GM12878 (cell line): ENCODE data around the gene FAM107A.

DNA sequence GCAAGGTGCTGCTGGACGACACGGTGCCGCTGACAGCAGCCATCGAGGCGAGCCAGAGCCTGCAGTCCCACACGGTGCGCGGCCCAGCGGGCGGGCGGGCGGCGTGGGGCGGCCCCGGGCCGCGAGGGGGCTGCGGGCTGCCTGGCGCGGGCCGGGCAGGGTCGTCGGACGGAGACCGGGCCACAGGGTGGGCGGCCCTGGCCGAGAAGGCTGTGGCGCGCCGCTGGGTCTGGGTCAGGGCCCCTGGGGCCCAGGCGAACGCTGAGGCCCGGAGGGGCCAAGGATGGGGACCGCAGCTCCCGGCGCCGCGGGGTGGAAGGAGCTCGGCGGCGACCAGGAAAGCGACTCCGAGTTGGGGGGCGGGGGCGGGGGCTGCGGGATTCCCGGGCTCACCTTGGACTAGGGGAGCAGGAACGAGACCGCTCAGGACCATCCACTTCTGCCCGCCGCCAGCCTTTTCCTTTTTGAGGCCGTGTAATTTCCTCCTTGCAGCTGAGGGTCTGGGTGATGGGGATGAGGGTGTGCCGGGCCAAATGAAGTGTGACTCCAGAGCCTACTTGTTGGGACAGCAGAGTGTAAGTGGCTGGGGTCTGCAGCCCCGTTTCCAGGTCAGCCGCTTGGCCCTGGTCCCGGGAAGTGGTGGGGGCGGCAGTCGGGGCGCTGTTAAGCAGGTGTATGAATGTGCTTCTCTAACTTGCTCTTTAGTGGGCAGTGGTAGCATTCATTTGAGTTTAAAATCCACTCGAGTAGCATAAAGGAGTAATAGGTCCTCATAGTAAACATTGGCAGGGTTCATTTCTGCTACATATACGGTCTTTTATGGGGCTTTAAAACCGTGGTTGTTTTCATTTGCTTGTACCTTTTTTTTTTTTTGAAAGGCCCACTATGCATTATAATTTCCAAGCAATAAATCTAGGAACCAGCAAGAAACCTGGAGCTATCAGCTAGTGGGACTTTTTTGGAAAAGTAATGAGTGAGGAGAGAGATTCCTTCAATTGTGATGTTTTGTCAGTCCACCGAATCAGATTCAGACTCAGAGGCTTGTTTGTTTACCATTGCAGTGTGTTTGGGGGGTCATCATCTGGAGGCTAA, 671 bp downstream of the PXK start:
- RAMPAGE, long total RNA, result no peak
- RRBS, 2 experiments, result 2% methylated on average over 24 to 28 of the region's 63 CpGs
CAGE:
- cytosol, long polyA minus RNA, result no peak
- cytosol, long polyA plus RNA, result no peak
- long polyA plus RNA, result no peak
- nucleolus, long total RNA, result no peak
- nucleus, long polyA plus RNA, result no peak
- nucleus, long total RNA, result no peak

DNA sequence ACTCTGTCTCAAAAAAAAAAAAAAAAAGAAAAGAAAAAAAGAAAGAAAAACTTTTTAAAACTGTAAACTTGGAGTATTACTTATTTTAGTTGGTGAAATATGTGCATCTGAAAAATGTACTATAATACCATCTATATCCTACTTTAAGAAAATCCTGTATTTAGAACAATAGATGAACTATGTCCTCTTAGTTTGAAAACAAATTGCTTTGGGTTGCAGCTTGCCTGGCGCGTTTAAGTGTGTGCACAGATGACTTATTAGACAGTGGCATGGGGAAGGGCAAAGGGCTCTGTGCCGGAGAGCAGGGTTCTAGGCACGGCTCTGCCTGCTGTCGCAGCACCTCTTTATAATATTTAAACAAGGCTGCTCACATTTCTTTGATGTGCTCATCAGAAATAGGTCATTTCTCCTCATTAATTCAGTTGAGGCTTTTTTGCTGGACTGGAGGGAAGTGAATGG, 10.0 kb downstream of the PXK start:
- RAMPAGE, long total RNA, result no peak
- RRBS, 2 experiments, result no CpG with 5 or more reads among the region's 5 CpGs
CAGE:
- cytosol, long polyA minus RNA, result no peak
- cytosol, long polyA plus RNA, result no peak
- long polyA plus RNA, result no peak
- nucleolus, long total RNA, result no peak
- nucleus, long polyA plus RNA, result no peak
- nucleus, long total RNA, result no peak

- RAMPAGE, long total RNA, result no peak
- RRBS, 2 experiments, result 36 to 57% methylated on average over 1 of the region's 24 CpGs
CAGE:
- cytosol, long polyA minus RNA, result no peak
- cytosol, long polyA plus RNA, result no peak
- long polyA plus RNA, result no peak
- nucleolus, long total RNA, result no peak
- nucleus, long polyA plus RNA, result no peak
- nucleus, long total RNA, result no peak
Measured at GRCh38 chr3:58577136-58578177, at the start of gene FAM107A. Gene FAM107A (minus strand): TSS chr3:58577391.

DNA sequence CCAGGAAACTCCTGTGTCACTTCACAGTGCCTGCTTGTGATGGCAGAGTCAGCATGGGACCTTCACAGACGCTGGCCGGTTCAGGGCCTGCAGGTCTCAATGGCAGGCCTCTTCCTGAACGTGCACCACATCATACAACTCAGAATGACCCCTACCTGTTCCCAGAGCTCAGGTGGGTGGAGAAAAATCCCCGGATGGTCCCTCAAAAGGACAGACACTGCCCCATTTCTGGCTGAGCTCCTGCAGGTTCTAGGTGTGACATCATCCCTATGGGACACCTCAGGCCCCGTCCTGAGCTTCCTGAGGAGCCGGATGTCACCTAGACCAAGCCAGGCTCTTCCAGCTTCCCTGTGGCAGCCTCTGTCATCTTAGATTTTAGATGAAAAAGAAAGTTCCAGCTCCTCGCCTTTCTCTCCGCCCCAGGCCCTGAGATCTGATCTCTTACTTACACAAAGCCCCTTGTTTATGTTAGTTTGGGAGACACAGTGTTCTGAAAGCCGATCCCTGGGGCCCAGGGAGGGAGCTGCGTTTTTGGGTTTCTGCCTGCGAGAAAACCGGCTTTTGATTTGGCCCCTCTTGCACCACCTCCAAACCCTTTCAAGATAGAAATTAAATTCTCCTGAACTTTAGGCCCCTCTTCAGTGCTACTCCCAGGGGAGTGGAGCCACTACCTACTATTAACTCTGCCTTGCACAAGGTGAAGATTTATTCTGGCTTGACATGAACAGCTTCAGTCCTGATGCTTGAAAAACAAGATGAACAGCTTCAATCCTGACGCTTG, 40.1 kb upstream of the FAM107A start:
- RAMPAGE, long total RNA, result no peak
- RRBS, 2 experiments, result 17% methylated on average over 3 of the region's 13 CpGs; no CpG with 5 or more reads in 1 of the 2 experiments
CAGE:
- cytosol, long polyA minus RNA, result no peak
- cytosol, long polyA plus RNA, result no peak
- long polyA plus RNA, result no peak
- nucleolus, long total RNA, result no peak
- nucleus, long polyA plus RNA, result no peak
- nucleus, long total RNA, result no peak

DNA sequence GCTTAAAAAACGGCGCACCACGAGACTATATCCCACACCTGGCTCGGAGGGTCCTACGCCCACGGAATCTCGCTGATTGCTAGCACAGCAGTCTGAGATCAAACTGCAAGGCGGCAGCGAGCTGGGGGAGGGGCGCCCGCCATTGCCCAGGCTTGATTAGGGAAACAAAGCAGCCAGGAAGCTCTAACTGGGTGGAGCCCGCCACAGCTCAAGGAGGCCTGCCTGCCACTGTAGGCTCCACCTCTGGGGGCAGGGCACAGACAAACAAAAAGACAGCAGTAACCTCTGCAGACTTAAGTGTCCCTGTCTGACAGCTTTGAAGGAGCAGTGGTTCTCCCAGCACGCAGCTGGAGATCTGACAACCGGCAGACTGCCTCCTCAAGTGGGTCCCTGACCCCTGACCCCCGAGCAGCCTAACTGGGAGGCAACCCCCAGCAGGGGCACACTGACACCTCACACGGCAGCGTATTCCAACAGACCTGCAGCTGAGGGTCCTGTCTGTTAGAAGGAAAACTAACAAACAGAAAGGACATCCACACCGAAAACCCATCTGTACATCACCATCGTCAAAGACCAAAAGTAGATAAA, 176.0 kb upstream of the FAM3D start:
- RAMPAGE, long total RNA, result no peak
- RRBS, 2 experiments, result no CpG with 5 or more reads among the region's 19 CpGs
CAGE:
- cytosol, long polyA minus RNA, result no peak
- cytosol, long polyA plus RNA, result no peak
- long polyA plus RNA, result no peak
- nucleolus, long total RNA, result no peak
- nucleus, long polyA plus RNA, result no peak
- nucleus, long total RNA, result no peak

DNA sequence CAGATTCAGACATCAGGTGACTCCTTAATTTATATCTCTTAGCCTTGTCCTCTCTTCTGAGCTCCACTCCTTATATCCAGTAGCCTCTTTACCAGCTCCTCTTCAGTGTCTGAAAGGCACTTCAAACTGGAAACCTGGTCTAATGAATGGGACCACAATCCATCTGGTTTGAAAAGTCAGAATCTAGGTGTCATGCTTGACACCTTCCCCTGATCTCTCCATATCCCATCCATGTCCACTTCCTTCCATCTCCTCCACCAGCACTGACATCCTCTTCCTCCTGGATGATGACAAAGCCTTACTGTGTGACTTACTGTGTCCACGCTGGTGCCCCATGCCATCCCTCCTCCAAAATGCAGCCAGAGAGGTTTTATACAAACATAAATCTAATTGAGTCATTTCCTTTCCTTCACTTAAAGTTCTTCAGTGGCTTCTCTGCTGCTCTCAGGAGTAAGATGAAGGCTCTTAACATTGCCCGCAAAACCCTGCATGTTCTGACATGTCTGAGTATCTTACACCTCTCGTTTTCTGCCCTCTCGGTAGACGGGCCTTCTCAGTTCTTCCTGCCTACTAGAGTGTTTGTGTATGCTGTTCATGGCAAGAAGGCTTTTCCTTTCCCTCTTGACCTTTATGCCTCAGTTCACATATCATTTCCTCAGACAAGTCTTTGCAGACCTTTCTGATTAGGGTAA, 175.7 kb downstream of the CFAP20DC start:
- RAMPAGE, long total RNA, result start-site peak on the minus strand centred at position 353 of the sequence, 29 bp wide, 27 and 54 reads in 2 replicates
- RRBS, 2 experiments, result no CpG with 5 or more reads among the region's 5 CpGs
CAGE:
- cytosol, long polyA minus RNA, result no peak
- cytosol, long polyA plus RNA, result no peak
- long polyA plus RNA, result no peak
- nucleolus, long total RNA, result no peak
- nucleus, long polyA plus RNA, result no peak
- nucleus, long total RNA, result no peak

GRCh38 chr3:58899764-58900028, 150.1 kb downstream of the CFAP20DC start:
- RAMPAGE, long total RNA, result no peak
- RRBS, 2 experiments, result no CpG with 5 or more reads among the region's 1 CpG
CAGE:
- cytosol, long polyA minus RNA, result no peak
- cytosol, long polyA plus RNA, result no peak
- long polyA plus RNA, result no peak
- nucleolus, long total RNA, result no peak
- nucleus, long polyA plus RNA, result no peak
- nucleus, long total RNA, result no peak

- RAMPAGE, long total RNA, result no peak
- RRBS, 2 experiments, result no CpG with 5 or more reads among the region's 8 CpGs
CAGE:
- cytosol, long polyA minus RNA, result no peak
- cytosol, long polyA plus RNA, result no peak
- long polyA plus RNA, result no peak
- nucleolus, long total RNA, result no peak
- nucleus, long polyA plus RNA, result no peak
- nucleus, long total RNA, result no peak
Measured at GRCh38 chr3:59606426-59606858, 556.6 kb upstream of the CFAP20DC start.

- RAMPAGE, long total RNA, result no peak
- RRBS, 2 experiments, result no CpG with 5 or more reads among the region's 4 CpGs
CAGE:
- cytosol, long polyA minus RNA, result no peak
- cytosol, long polyA plus RNA, result no peak
- long polyA plus RNA, result no peak
- nucleolus, long total RNA, result no peak
- nucleus, long polyA plus RNA, result no peak
- nucleus, long total RNA, result no peak
Measured at GRCh38 chr3:60759974-60760463, 491.2 kb downstream of the FHIT start.

GRCh38 chr3:61590977-61591992, 29.9 kb downstream of the PTPRG start:
- RAMPAGE, long total RNA, result no peak
- RRBS, 2 experiments, result no CpG with 5 or more reads among the region's 4 CpGs
CAGE:
- cytosol, long polyA minus RNA, result no peak
- cytosol, long polyA plus RNA, result no peak
- long polyA plus RNA, result no peak
- nucleolus, long total RNA, result no peak
- nucleus, long polyA plus RNA, result no peak
- nucleus, long total RNA, result no peak

DNA sequence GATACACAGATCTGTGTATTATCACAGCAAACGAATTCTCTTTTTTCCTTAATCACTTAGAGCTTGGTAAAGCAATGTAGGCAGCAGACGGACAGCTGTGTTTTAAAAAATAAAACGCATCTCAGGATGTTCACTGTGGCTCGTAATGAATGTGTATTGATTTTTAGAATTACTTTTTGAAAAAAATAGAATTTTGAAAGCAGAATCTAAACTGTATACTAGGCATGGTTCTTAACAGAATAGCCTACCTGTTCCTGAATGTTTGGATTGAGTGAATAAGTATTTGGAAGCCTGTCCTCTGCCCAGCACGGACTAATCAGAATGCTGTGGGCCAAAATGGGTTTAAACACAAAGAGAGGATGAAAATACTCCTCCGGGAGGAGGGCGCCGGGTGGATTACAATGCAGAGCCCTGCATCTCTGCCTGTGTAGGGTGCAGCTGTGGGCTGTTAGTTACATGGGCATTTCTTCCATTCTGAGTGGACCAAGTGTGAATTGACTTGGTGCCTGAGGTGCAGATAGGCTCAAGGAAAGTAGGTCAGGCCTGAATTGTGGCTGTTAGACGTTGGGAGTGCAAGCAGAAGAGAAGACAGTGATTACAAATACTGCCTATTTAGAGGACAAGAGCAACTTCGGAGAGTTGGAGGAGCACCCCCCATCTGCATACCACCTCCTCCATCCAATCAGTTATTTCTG, 32.7 kb downstream of the PTPRG start:
- RAMPAGE, long total RNA, result no peak
- RRBS, 2 experiments, result no CpG with 5 or more reads among the region's 10 CpGs
CAGE:
- cytosol, long polyA minus RNA, result no peak
- cytosol, long polyA plus RNA, result no peak
- long polyA plus RNA, result no peak
- nucleolus, long total RNA, result no peak
- nucleus, long polyA plus RNA, result no peak
- nucleus, long total RNA, result no peak

GRCh38 chr3:61622888-61623467, 61.6 kb downstream of the PTPRG start:
- RAMPAGE, long total RNA, result no peak
- RRBS, 2 experiments, result no CpG with 5 or more reads among the region's 3 CpGs
CAGE:
- cytosol, long polyA minus RNA, result no peak
- cytosol, long polyA plus RNA, result no peak
- long polyA plus RNA, result no peak
- nucleolus, long total RNA, result no peak
- nucleus, long polyA plus RNA, result no peak
- nucleus, long total RNA, result no peak

DNA sequence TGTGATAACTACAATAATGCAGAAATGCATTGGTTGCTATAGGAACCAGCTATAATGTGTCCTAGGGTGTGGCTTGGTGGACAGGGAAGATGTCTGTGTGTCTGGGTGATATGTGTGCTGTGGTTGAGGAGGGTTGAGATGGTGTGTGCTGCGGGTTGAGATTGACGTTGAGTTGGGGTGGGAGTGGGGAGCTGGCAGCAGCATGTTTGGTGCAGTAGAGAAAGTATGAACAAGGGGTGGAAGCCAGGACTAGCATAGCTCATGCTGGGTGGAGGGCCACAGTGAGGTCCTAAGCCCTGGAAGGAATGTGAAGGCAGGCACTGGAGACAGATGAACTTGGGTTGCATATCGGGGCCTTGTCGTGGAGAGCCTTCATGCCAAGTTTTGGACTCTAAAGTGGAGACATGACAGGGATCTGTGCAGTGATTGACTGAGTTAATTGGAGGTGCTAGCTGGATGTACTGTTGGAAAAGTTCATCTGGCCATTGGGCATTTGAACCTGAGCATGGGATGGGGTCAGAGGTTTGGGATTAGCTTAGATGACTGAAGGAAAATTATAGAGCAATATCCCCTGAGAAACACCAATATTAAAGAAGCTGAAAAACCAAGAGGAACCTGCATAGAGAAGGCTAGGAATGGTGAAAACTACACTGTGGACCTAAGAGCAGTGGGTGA, 222.2 kb downstream of the PTPRG start:
- RAMPAGE, long total RNA, result no peak
- RRBS, 2 experiments, result no CpG with 5 or more reads among the region's 4 CpGs
CAGE:
- cytosol, long polyA minus RNA, result no peak
- cytosol, long polyA plus RNA, result no peak
- long polyA plus RNA, result no peak
- nucleolus, long total RNA, result no peak
- nucleus, long polyA plus RNA, result no peak
- nucleus, long total RNA, result no peak

GRCh38 chr3:61850801-61851578, 289.6 kb downstream of the PTPRG start:
- RAMPAGE, long total RNA, result no peak
- RRBS, 2 experiments, result no CpG with 5 or more reads among the region's 5 CpGs
CAGE:
- cytosol, long polyA minus RNA, result no peak
- cytosol, long polyA plus RNA, result no peak
- long polyA plus RNA, result no peak
- nucleolus, long total RNA, result no peak
- nucleus, long polyA plus RNA, result no peak
- nucleus, long total RNA, result no peak

- RAMPAGE, long total RNA, result no peak
- RRBS, 2 experiments, result no CpG with 5 or more reads among the region's 5 CpGs
CAGE:
- cytosol, long polyA minus RNA, result no peak
- cytosol, long polyA plus RNA, result no peak
- long polyA plus RNA, result no peak
- nucleolus, long total RNA, result no peak
- nucleus, long polyA plus RNA, result no peak
- nucleus, long total RNA, result no peak
Measured at GRCh38 chr3:61886231-61886999, 325.0 kb downstream of the PTPRG start.

DNA sequence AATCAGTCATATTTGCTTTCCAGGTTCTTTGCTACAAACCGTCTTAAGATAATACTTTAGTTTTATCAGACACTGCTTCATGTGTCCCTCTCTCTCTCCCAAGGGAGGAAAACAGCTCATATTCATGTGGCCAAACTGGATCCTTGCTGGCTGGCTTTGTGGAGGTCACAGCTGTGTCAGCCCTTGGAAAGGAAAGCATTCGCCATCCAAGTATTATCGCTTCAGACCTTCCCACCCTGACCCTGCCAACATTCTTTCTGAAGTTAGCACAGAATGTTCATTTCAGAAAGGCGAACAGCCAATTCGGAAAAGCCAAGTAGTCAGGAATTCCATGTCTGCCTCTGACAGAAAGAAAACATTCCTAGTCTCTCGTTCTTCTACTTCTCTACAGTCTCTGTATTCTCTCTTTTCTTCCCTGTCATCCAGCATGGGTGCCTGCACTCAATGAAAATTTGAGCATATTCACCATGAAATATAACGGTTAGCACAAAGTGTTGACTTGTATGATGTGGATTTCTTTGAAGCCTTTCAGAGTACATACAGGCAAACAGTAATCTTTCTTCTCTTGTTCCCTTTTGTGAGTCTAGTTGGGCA, 159.0 kb upstream of the C3orf14 start:
- RAMPAGE, long total RNA, result no peak
- RRBS, 2 experiments, result no CpG with 5 or more reads among the region's 7 CpGs
CAGE:
- cytosol, long polyA minus RNA, result no peak
- cytosol, long polyA plus RNA, result no peak
- long polyA plus RNA, result no peak
- nucleolus, long total RNA, result no peak
- nucleus, long polyA plus RNA, result no peak
- nucleus, long total RNA, result no peak

GRCh38 chr3:62267108-62268267, 51.3 kb upstream of the C3orf14 start:
- RAMPAGE, long total RNA, result no peak
- RRBS, 2 experiments, result no CpG with 5 or more reads among the region's 5 CpGs
CAGE:
- cytosol, long polyA minus RNA, result no peak
- cytosol, long polyA plus RNA, result no peak
- long polyA plus RNA, result no peak
- nucleolus, long total RNA, result no peak
- nucleus, long polyA plus RNA, result no peak
- nucleus, long total RNA, result no peak

- RAMPAGE, long total RNA, result no peak
- RRBS, 2 experiments, result no CpG with 5 or more reads among the region's 2 CpGs
CAGE:
- cytosol, long polyA minus RNA, result no peak
- cytosol, long polyA plus RNA, result no peak
- long polyA plus RNA, result no peak
- nucleolus, long total RNA, result no peak
- nucleus, long polyA plus RNA, result no peak
- nucleus, long total RNA, result no peak
Measured at GRCh38 chr3:62321757-62322361, 3.0 kb downstream of the C3orf14 start.

- RAMPAGE, long total RNA, result no peak
- RRBS, 2 experiments, result 7 to 48% methylated on average over 8 to 17 of the region's 35 CpGs
CAGE:
- cytosol, long polyA minus RNA, result no peak
- cytosol, long polyA plus RNA, result no peak
- long polyA plus RNA, result no peak
- nucleolus, long total RNA, result no peak
- nucleus, long polyA plus RNA, result no peak
- nucleus, long total RNA, result no peak
Measured at GRCh38 chr3:62370368-62370883, 2.9 kb downstream of the FEZF2 start.

GRCh38 chr3:62604346-62604785, 231.0 kb upstream of the FEZF2 start:
- RAMPAGE, long total RNA, result no peak
- RRBS, 2 experiments, result no CpG with 5 or more reads among the region's 3 CpGs
CAGE:
- cytosol, long polyA minus RNA, result no peak
- cytosol, long polyA plus RNA, result no peak
- long polyA plus RNA, result no peak
- nucleolus, long total RNA, result no peak
- nucleus, long polyA plus RNA, result no peak
- nucleus, long total RNA, result no peak